ENCODE measurements around the genes HNMT and SPOPL.

DNA sequence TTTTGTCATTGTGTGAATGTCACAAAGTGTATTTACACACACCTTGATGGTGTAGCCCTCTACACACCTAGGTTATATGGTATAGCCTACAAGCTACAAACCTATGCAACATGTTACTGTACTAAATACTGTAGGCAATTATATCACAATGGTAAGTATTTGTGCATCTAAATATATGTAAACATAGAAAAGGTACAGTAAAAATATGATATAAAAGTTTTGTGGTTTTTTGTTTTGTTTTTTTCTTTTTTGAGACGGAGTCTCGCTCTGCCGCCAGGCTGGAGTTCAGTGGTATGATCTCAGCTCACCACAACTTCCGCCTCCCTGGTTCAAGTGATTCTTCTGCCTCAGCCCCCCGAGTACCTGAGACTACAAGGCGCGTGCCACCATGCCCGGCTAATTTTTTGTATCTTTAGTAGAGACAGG is 83.7 kb upstream of the UBXN4 start:
- PRO-cap = no peak

DNA sequence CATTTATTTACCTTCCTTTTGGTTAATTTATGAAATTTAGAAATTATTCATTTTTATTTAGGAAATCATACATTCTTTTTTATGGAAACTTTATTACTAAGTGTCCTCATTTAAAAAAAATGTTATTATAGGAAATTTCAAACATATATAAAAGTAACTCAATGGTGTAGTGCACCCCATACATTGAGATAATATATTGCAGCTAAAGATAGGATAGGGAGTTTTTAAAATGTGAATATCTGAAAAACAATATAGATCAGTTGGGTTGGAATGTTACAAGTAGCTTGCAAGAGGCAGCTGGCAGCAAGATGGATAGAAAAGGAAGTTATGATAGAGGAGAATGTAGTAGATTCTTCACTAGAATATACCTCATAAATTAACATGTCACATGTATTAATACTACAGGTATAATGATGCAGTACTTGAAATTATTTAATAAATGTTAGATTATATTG is 12.0 kb downstream of the UBXN4 start:
- PRO-cap = no peak

- PRO-cap = bidirectional peak, plus-strand start at chr2:135876639, minus-strand start at chr2:135876424
Measured at GRCh38 chr2:135876545-135876869, 264 bp upstream of the MCM6 start.

DNA sequence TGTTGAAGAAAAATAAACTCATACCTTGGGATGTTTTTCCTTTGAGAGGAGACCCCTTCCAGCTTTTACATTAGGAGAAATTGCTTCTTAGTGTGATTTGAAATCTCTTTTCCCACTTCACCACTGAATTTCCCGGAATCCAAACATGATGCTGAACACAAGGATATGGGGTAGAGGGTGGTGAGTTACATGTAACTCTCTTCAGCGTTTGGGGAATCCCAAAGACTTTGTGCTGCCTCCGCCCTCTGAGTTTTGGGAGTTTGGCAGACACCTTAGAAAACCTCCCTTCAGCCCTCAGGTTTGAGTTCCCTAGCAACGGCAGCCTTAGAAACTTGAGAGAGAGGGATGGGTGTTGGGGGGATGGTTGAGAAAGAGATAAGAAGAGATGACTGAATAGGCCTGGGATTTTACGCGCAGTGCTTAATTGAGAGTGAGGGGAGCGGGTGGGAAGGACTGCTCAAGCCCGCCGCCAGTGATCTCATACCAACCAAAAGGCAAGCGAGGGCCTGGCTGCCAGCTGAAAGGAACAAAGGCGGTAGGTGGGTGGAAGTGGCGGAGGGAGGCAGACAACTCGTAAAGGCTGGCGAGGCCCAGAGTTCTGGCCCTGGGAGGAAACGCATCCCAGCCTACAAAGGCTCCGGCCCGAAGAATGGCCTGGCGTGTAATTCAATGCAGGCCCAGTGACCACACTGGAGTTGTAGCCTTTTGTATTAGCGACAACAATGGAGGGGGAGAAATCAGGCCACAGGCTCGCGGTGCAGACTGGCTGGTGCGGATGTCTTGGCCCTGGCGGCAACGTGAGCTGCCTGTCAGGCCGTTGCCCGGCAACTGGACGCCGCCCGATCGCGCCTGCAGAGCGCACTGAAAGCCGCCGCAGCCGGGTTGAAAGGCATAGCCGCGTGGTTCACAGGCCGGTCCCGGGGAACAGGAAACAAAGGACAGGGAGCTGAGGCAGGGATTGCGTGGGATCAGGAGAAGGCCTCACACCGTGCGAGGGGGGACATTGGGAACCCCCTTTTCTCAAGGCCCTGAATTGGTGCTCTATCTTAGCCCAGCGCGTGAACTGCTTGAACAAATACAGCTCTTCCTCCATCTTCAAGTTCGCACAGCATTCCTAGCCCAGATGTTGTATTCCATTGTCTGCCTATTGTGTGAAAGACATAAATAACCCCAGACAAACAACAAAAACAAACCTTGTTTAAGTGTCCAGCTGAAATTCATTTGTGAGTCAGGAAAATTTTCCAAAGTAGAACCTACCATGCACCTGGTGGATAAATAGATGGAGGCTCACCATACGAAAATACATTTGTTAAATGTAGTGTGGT is 39.9 kb upstream of the DARS1 start:
- PRO-cap = no peak

DNA sequence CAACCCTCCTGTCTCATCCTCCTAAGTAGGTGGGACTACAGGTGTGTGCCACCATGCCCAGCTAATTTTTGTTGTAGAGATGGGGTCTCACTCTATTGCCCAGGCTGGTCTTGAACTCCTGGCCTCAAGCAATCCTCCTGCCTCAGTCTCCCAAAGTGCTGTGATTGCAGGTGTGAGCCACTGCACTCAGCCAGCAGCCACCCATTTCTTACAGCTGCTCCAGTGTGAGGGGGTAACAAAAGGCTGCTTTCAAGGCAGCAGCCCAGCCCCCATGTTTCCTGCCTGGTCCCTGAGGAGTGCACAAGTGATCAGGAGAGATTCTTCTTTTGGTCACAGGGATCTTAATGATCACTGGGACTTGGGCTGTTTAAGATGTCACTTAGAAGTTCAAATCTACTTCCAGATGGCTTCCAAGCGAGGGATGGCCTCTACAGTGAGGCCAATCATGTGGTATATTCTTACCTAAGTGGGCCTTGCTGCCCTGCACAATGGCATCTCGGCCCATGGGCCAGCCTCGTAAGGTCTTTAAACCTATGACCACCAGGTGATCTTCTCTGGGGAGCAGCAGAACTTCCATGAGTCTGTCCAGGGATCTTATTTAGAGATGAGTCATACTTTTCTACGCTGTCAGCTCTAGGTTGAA is 15.3 kb upstream of the CXCR4 start:
- PRO-cap = no peak

- PRO-cap = no peak
Measured at GRCh38 chr2:136245784-136246616, 128.1 kb upstream of the CXCR4 start.

- PRO-cap = no peak
Measured at GRCh38 chr2:136325103-136325579, 207.2 kb upstream of the CXCR4 start.

DNA sequence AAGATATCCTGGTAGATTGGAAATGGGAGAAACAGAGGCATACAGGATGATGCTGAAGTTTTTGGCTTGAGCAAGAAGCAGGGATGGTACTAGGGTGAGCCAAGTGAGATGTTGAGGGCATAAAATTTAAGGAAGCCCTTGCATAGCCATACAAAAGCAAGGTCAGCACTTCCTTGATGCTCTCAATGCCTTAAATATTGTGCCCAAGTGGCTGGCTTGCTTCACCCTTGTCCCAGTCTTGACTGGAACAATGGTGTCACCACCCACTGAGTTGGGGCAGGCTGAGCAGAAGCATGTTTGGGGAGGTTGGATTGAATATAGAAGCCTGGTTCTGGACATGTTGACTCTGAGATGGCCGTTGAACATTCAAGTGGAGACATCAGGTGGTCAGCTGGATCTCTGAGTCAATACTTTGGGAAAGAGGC is 43.2 kb upstream of the HNMT start:
- PRO-cap = no peak

GRCh38 chr2:137963828-137964965 is at the start of gene HNMT:
Gene HNMT, plus strand, starts transcription at chr2:137964473.
- PRO-cap = bidirectional peak, plus-strand start at chr2:137964414, minus-strand start at chr2:137964094; bidirectional peak, plus-strand start at chr2:137964717, minus-strand start at chr2:137964794

DNA sequence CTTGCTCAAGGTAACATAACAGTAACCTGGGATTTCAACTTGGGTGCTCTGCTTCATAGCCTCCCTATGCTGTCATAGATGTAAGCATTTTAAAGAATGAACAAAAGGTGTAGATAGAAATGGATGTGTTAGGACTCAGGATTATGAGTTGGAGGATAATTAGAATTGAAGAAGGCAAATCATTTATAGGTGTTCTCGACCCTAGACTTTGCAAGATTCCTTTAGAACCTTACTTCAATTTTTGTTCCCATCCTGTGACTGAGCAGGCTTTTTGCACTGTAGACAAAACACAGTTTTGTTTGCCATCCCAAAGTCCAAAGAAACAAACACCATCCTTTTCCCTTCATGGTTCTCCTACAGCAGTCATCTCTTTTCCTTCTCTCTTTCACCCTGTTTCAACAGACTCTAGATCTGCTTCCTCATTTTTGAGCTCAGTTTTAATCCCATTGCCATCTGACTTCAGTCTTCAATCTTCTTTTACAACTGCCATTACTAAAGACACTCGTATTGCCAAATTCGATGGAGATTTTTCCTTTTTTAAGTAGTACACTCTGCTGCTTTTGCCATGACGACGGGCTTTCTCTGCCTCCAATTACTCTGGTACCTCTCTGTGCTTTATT is 4.4 kb downstream of the HNMT start:
- PRO-cap = no peak

GRCh38 chr2:138275409-138275774 is 226.2 kb upstream of the SPOPL start:
- PRO-cap = unidirectional peak, plus-strand start at chr2:138275655

DNA sequence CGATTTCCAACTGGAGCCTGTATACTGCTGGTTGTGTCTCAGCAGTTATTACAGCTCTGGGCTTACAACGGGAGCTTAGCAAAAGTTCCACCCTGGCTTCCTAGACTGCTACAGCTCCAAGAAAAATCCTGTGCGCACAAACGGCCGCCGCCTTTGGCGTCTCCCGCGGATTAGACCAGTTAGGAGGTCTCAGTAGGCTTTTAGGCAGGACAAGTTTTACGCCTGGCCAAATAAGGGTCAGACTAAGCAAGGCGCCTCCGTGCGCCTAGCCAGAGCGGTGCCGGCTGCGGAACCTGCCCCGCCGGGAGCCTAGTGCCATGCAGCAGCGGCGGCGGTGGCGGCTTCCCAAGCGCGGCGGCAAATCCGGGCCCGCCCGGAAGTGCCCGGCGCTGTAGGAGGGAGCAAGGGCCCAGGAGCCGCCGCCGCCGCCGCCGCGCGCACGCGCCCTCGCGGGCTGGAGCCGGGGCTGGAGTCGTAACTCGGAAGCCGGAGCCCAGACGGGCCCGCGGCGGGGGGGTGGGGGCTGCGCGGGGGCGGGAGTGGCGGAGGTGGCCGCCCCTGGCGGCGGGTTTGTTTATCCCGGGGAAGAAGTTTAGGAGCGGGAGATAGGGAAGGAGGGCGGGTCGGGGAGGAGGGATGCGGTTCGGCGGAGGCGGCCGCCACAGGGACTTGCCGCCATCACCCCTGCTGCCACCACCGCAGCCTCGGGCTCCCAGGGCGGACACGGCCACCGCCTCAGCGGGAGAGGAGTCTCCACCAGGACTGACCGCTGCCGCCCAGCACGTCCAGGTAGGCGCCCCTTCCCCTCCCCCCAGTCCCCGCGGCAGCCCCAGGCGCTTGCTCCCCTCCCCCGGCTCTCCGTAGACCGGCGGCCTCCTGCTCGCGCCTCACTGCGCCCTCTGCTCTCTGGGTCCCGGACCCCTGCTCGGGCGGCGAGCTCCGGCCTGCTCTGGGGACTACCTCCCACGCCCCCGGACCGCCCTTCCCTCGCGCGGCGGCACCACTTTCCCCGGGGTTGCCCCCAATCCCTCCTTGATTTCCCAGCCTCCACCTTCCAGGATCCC is at the start of gene SPOPL:
Gene SPOPL, plus strand, starts transcription at position 440 of the 1,064 bp plus-strand sequence.
- PRO-cap = bidirectional peak, plus-strand start at position 119 of the sequence, minus-strand start outside the sequence; bidirectional peak, plus-strand start at position 440 of the sequence, minus-strand start at position 365 of the sequence; bidirectional peak, plus-strand start at position 861 of the sequence, minus-strand start at position 764 of the sequence

DNA sequence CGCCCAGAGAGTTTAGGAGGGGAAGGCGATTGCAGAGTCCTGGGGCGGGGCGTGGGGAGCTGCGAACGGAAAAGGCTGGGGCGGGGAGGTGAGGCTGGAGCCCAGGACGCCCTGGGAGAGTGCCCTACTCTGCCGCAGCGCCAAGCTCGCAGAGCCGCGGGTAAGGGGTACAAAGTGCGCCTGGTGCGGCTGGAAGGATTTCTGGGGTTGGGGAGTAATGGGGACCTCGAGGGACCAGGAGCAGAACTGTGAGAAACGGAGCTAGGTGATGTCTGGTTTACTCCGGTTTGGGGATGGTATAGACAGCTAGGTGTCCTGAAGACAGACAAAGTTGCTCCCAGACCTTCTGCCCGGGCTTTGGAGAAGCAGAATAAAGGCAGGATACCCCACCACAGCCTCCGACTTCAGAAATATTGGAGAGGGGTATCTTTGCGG is 720 bp upstream of the NXPH2 start:
- PRO-cap = no peak

DNA sequence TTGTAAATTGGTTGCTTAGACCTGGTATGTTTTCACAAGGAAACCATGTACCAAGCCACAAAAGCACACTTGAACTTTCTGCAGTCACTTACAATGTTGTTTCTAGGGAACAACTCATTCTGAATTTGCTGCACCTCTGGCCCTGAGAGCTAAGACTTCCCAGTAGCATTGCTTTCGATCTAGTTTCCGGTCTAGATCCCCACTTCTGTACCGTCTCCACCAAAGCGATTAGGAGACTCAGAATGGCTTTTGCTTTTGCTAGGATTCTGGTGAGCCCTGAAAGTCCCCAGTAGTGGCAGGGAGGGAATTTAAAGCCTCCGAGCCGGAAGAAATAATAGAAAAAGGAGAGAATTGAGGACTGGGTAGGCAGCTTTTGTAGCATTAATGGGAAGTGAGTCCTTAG is 313.0 kb downstream of the ARHGAP15 start:
- PRO-cap = no peak

DNA sequence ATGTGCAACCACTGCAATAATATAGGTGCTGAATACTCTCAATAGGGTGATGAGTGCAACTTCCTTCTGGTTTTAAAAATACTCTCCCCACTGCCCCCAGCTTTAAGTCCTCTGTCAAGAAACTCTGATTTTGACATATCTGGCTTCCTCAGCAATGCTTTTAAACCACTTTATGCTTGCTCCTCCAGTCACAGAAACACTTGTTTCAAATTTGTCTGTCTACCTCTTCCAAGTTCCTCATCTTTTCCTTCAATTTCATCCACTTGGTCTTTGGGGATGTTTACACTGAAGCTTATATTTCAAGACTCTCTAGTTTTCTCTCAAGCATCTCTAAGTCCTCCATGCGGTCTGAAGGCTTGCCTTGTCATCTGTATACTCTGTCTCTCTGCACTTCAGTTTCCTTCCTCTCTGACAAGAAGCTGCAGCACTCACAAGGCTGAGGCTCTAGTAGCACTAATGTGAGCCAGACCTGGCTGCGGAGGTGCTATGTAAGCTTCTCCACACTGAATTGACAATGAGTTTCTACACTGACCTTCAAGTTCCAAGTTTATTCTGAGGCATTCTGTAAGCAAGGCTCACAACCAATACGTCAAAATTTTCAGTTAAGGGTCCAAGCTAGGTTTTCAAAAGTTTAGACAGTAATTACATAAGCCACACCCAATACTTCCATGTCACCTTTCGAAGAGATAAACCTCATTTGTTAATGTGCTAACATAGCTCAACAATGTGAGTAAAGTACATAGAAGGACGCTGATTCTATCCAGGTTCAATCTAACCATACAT is 234.5 kb downstream of the GTDC1 start:
- PRO-cap = no peak

- PRO-cap = no peak
Measured at GRCh38 chr2:144237808-144238266, 94.5 kb downstream of the GTDC1 start.

GRCh38 chr2:144240598-144240990 is 91.7 kb downstream of the GTDC1 start:
- PRO-cap = unidirectional peak, plus-strand start at chr2:144240835

DNA sequence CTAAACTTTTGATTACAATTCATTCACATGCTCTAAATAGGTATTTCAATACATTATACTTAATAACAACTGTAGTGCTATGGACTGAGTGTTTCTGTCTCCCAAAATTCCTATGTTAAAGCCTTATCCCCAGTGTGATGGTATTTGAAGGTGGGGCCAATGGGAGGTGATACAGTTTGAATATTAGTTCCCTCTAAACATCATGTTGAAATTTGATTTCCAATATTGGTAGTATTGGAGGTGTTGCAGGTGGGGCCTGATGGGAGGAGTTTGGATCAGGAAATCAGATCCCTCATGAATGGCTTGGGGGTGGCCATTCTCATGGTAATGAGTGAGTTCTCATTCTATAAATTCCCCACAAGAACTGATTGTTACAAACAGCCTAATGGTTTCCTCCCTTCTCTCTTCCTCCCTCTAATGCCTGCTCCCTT is 64.5 kb downstream of the GTDC1 start:
- PRO-cap = no peak

DNA sequence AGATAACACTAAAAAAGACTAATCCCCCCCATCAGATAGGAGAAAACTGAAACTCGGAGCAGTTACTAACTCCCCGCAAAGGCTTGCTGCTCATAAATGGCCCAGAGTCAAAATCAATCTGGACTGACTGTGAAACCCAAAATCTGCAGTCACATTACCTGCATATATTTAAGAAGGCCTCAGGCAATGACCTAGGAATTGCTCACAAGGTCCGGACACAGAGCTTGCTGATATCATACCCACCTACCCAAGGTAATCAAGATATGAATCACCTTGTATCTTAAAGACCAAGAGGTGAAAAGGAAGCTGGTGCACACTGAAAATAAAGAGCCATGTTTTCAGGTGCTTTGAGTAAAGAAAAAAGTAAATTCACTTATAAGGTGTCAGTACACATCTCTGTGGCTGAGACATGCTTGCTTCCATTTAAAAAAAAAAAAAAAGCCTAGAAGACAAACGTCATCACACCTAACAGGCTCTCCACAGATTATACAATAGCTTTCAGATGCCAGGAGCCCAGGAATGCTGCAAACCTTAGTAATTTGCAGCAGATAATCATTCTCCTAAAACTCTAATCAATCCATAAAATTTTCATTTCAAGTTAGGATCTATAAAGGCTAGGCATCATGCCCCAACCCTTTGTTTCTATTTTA is 7.8 kb downstream of the GTDC1 start:
- PRO-cap = no peak

- PRO-cap = no peak
Measured at GRCh38 chr2:144332848-144333306, 565 bp upstream of the GTDC1 start.

All from Calu3 (cell line).